Sternocleidomastoid (tissue), 1 donor: ENCODE data around the genes ALKBH5 and MAPK7.

- PRO-cap = unidirectional peak, plus-strand start at chr17:17900996
These were observed 63.9 kb upstream of the SREBF1 start for GRCh38 chr17:17900556-17901205.

GRCh38 chr17:18183556-18184167, at the start of gene ALKBH5:
Gene ALKBH5, plus strand, starts transcription at chr17:18183828.
- PRO-cap = bidirectional peak, plus-strand start at chr17:18183840, minus-strand start at chr17:18183750

DNA sequence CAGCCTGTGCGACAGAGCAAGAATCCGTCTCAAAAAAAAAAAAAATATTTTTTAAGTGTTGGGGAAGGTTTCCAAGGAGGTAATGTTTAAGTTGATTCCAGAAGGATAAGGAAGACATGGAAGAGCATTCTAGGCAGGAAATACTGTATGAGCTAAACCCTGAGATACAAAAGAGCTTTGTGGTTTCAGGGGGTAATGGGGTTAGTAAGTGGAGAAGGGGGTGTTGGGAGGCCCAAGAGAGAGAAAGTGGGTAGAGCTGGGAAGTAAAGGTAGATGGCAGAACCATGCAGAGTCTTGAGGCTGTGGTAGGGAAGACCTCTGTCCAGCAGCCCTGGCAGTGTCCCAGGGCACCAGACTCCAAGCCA, 17.8 kb upstream of the LLGL1 start:
- PRO-cap = no peak

- PRO-cap = no peak
These were observed 17.1 kb upstream of the LLGL1 start for GRCh38 chr17:18208067-18209039.

GRCh38 chr17:18262369-18263255, 2.1 kb downstream of the MIEF2 start:
- PRO-cap = no peak

DNA sequence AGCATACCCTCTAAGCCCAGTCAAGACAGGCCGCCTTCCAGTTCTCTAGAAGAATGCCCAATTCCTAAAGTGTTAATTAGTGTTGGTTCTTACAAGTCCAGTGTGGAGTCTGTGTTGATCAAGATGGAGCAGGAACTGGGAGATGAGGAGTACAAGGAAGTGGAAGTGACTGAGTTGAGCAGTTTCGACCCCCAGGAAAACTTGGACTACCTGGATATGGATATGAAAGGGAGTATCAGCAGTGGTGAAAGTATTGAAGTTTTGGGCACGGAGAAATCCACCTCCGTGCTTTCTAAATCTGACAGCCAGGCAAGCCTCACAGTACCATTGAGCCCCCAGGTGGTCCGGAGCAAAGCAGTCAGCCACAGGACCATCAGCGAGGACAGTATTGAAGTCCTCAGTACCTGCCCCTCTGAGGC, 1.9 kb downstream of the SMCR8 start:
- PRO-cap = no peak

DNA sequence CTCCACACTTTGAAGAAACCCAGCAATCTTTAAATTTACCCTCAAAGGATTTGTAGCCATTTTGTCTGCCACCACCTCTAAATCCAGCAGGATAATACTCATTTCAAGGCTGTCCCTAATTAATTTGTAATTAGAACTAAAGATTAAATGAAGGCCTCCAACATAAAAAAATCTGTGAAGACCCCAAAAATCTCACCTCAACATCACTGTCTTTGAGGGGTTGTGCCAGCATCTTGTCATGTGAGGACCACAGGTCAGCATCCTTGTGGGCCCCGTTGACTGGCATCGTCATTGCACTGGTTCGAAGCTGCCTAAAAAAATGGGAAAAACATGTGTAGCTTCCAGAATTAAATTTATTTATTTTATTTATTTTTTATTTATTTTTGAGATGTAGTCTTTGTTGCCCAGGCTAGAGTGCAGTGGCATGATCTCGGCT, 7.6 kb downstream of the SHMT1 start:
- PRO-cap = no peak

DNA sequence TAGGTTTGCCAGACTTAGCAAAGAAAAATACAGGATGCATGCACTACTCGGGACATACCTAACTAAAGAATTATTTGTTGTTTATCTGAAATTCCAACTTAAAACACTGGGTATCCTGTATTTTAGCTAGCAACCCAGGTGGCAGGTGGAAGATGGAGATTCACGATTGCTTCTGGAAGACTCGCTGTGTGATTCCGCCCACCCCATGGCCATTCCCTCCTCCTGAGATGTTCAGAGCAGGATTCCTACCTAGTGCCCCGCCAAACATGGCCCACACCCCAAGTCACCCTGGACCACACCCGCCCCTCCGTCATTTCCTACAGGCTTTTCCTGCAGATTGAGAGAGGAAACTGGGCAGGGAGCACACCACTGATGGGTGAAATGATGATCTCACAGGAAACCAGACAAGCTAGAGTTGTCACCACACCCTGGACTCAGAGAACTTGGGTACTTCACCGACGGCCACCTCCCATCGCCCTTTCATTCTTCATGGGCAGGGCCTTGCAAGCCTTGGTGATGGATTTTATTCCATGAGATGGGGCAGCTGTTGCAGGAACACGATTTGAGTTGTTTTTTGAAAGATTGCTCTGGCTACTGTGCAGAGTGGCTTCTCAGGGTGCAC, 7.2 kb upstream of the B9D1 start:
- PRO-cap = no peak

GRCh38 chr17:19370366-19371153, 7.7 kb upstream of the MAPK7 start:
- PRO-cap = no peak

GRCh38 chr17:19378359-19378668, at the start of gene MAPK7:
Gene MAPK7, plus strand, starts transcription at chr17:19378498.
- PRO-cap = bidirectional peak, plus-strand start at chr17:19378479, minus-strand start at chr17:19378158

- PRO-cap = no peak
These were observed 11.4 kb upstream of the MFAP4 start for GRCh38 chr17:19398233-19398886.

DNA sequence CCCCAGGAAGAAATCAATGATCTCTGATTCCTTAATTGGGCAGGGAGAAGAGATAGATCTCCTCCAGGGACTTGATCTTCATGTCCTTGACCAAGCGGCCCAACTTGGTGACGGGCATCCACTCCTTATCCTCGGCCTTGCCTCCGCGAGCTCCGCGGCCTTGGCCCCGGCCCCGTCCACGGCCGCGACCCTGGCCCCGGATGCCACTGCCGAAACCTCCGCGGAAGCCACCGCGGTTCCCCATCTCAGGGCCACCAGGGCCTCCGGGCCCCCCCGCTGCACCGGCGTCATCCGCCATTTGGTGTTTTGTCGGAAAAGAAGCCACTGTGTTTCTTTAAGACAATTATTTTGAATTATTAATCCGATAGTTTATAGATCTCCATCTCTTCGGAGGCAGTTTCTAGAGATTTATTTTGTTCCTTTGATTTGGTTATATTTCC, 35.5 kb downstream of the RNF112 start:
- PRO-cap = unidirectional peak, minus-strand start at position 321 of the sequence

- PRO-cap = no peak
These were observed 41.4 kb downstream of the RNF112 start for GRCh38 chr17:19452588-19452771.

GRCh38 chr17:19494896-19495539, 38.6 kb upstream of the SLC47A1 start:
- PRO-cap = no peak

DNA sequence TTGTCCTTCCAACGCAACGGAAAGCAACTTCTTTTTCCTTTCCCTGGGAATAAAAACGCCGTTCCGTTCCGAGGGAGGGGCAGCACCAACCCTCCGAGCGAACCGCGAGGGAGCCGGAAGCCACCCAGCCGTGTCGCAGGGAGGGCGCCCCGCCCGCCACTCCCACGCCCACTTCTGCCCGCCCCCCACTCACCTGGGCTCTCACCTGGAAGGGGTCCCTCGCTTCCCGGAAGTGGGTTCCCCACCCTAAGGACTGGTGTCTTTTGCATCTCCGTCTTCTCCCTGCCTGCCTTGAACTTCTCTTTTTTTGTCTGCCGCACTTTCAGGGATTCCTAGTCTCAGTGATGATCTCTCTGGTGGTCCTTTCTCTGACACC, 25.3 kb upstream of the SLC47A1 start:
- PRO-cap = no peak

DNA sequence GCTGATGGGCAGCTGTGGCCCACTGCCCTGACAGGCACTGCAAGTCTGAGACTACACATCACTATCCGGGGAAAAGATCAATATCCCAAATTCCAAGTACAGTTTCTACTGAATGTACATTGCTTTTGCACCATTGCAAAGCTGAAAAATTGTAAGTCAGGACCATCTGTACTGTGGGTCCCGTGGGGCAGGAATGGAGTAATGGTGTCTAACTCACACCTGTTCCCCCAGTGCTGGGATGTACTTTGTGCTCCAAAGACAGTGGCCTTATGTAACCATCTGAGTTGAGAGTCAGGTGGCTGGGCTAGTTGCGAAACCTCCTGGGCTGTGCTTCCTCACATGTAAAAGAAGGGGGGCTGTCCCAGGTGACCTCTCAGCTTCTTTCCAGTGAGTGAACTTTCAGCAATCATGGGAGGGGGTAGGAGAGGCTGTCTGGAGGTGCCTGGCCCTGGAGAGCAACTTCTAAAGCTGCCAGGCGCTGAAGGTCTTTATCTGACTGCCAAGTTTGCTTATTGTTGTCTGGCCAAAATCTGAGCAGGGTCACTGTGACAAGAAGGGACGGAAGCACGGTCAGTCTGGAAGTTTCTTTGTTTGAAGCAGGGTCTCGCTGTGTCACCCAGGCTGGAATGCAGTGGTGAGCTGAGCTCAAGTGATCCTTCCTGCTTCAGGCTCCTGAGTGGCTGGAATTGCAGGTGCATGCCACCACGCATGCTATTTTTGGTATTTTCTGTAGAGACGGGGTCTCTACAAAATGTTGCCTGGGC, 4.9 kb downstream of the SLC47A1 start:
- PRO-cap = no peak

- PRO-cap = no peak
These were observed 32.6 kb downstream of the ALDH3A2 start for GRCh38 chr17:19681271-19681506.

- PRO-cap = no peak
These were observed 11.0 kb upstream of the SLC47A2 start for GRCh38 chr17:19727143-19727970.

DNA sequence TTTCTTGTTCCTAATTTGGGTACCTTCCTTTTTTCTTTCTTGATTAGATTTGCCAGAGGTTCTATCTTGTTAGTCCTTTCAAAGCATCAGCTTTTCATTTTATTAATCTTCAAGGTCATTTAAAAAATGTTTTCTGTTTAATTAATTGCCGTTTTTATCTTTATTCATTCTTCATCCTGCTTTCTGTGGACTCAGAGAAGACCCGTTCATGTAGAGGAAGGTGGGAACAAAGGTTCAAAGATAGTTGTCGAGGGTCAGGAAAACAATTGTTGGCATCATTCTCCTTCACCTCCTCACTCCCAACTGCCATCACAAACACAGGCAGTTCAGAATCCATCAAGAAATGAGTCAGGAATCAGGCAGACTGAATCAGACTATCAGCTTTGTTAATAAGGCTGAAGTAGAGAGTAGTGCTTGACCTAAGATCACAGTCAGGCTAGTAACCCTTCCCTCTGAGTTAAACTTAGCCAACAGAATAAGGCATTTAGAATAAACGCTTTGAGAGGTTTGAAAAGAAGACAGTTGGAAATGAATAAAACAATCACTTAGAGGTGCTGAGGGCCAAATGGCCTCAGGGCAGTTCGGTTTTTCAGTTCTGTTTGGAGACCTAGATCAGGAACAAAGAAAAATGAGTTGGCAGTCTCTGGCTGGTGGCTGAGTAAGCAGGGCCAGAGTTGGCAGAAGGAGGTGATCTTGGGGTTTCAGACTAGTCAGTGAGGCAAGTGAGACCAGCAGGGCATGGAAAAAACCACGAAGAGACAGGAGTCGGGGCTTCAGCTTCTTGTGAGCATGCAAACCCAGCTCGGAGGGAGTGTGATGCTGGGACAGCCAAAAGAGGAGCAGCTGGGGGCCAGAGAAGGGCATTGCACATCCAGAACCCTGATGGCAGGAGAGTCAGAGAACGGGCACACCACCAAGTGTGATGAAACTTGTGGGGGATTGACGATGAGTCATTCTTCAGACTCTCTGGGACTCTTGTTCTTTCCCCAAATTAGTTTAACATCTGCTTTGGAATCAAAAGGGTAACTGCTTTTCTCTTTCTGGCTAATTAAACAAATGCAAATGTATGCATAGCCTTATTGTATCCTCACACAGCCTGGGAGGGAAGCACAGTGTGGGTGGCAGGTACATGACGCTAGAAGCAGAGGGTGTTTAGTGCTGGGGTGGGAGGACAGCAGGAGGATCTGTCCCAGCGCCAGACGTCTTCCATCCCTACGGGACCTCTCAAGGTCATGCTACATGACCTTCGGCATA, 54.7 kb downstream of the SPECC1 start:
- PRO-cap = no peak

DNA sequence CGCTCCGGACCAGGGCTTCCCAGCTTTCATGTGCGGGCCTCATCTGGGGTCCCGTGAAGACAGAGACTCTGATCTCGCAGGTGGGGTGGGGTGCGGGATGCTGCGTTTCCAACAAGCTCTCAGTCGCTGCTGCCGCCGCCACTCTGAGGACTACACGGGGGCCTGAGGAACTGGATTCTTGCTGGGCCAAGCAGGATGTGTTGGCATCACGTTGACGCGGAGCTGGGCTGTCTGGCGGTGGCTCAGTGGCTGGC, 19.4 kb downstream of the LGALS9B start:
- PRO-cap = unidirectional peak, plus-strand start at position 119 of the sequence